Occipital lobe (tissue), 2 donors: Measurements from ENCODE around the genes LSM14B and SS18L1.

GRCh38 chr20:59604632-59605143 lies 348 bp downstream of the PHACTR3 start:
- RAMPAGE, long total RNA = no peak

GRCh38 chr20:59820863-59821167 lies 112.6 kb downstream of the SYCP2 start:
- RAMPAGE, long total RNA = no peak

DNA sequence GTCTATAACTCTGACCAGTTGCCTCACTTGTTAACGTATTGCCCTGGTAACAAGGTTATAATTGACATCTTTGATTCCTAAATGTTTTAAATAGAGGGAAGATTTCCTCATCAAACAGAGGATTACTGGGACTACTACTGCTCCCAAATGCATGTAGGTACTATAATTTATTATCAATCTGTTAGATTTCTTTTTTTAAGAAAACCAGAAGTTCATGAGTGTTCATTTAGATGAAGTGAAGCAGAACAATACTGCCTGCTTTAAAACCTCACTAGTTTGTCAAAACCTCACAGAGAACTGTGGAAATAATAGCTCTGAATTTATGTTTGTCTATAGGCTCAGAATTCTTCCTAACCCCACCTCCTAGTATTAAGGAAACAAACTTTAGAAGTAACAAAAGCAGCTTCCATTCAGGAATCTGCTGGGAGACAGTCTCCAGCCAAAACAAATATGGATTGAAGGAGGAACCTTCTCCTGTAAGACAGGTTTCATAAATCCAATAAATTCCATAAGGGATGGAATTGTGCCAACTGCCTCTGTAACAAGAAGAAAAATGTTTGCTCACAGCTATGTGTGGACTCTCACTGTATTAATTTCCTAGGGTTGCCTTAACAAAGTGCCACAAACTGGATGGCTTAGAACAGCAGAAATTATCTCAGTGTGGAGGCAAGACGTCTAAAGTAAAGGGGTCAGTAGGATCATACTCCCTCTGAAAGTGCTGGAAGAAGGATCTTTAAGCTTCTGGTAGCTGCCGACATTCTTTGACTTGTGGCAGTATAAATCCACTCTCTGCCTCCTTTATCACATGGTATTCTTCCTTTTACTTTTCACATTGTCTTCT lies 7.6 kb downstream of the SYCP2 start:
- RAMPAGE, long total RNA = no peak

- RAMPAGE, long total RNA = no peak
These were observed 129.2 kb downstream of the CDH26 start for GRCh38 chr20:60087259-60088030.

DNA sequence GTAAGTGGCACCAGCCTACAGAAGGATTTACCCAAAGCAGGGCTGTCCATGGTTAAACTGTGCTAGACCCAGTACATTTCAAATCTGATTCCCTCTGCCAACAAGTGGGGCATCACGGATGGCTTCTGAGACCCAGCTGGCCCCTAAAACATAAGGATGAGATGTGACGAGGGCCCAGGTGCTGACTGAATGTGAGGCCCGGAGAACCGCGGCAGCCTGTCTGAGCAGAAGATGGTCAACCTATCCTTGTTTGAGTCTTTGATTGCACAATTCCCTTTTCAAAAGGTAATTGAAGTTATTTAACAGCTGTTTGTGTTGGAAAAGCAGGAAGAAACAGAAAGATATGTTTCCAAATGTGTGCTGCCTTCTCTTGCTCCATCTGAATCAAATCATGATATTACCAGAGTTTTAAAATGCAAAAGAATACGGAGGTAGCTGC lies 276.4 kb upstream of the CDH4 start:
- RAMPAGE, long total RNA = no peak

GRCh38 chr20:61678624-61678859 lies 387.1 kb downstream of the TAF4 start:
- RAMPAGE, long total RNA = no peak

GRCh38 chr20:61998794-61999363 lies 66.8 kb downstream of the TAF4 start:
- RAMPAGE, long total RNA = no peak

DNA sequence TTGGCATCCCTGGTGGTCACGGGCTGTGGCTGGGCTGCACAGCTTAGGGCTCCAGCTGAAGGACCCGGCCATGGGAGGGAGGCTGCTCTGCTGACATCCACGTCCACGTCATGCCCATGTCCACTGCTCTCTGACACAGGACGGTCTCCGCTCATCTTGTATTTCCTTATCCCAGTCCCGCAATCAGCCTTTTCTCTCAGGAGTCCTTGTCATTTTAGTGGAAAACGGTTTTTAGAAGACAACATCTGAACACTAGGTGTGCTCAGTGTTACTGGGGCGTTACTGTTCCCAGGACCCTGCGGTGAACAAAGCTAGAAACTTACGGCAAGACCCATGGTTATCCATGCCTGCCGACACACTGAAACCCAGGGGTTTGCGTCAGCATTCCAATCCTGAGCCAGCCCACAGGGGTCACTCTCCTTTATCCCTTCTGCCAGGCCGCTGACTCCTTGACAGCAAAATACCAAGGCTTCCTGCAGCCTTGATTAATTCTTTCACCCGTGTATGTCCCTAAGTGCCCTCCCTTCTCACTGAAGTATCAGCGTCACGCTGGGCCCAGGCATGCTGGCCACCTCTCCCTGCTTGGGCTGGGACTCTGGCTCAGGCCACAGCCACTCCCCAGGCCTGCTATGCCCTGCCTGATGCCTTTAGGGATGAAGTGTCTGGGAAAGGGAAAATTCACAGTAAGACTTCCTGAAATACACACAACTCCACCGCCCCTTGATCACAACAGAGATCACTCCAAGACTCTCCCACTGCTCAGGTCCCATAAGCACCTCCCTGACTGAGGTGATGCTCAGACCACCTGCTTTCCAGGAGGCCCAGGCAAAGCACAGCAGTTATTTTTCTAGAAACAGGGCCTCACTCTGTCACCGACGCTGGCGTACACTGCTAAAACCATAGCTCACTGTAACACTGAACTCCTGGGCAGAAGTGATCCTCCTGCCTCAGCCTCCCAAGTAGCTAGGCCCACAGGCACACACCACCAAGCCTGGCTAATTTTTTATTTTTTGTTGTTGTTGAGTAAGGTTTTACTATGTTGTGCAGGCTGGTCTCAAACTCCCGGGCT lies 63.7 kb downstream of the TAF4 start:
- RAMPAGE, long total RNA = no peak

GRCh38 chr20:62010976-62011302 lies 54.7 kb downstream of the TAF4 start:
- RAMPAGE, long total RNA = no peak

GRCh38 chr20:62022540-62023054 lies 43.1 kb downstream of the TAF4 start:
- RAMPAGE, long total RNA = no peak

DNA sequence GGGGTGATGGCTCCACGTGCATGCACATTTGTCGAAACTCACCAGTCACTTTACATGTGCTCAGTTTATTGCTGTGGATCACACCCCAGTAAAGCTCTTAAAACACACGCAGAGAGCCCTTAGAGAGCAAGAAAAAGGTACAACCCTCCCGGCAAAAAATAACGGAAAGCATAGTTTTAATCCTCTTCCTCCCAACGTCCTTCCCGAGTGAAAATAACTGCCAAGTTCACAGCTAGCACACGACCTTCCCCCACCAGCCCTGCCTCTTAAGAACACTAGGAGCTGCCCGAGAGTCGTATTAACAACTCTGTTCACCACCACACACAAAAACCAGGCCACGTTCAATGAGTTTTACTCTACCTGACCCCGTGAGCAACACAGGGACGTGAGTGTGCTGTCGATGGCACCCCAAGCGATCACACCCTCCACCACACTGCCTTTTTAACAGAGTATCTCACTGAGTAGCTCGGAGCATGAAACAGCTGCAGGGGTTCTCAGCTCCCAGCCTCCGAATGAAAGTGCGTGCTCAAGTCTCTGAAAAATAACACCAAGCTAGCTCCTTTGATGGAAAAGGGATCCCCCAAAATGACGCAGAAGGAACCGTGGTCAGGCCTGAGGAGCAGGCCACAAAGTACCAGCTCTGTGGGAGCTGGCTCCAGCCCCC lies 39.6 kb downstream of the TAF4 start:
- RAMPAGE, long total RNA = no peak

DNA sequence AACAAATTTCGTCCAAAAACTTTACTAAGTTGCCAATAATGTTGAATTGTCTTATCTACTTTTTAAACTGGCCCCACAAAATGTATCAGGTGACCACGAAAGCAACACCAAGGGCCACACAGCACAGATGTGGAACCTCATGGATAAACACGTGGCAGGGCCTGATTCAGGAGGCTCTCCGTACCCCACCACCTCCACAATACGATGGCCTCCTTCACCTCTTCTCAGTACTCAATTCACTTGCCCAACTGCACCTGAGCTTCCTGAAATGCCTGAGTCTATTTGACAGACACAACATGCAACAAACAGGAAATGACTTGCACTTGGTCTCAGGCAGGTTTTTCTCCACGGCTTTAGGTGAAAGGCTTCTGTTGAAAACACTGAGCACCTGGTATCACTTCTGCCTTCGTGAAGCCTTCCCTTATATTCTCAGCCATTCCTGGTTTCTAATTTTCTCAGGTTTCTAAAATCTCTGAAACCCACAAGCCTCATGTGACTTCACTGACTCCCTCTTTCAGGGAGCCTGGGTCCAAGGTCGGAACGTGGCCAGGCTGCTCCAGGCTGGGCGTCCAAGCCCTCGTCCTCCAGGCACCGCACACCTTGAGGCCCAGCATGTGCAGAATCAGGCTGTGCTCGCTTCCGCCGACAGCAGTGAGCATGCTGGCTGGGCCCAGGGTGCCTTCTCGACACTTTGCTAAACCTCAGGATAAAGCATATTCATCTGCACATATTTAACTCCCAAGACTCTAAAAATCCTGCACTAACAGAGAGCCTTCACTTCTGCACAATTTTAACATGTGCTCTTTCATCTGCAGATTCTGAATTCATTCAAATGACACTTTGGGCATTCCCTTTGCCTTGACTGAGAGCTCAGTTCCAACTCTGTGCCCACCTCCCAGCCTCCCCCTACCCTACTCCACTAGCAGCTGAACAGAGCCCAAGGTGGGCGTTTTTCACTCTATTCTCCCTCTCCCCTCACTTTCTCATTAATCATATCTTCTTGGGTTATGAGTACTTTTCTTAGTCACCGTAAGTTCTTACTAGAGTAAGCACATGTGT lies 34.7 kb downstream of the TAF4 start:
- RAMPAGE, long total RNA = no peak

DNA sequence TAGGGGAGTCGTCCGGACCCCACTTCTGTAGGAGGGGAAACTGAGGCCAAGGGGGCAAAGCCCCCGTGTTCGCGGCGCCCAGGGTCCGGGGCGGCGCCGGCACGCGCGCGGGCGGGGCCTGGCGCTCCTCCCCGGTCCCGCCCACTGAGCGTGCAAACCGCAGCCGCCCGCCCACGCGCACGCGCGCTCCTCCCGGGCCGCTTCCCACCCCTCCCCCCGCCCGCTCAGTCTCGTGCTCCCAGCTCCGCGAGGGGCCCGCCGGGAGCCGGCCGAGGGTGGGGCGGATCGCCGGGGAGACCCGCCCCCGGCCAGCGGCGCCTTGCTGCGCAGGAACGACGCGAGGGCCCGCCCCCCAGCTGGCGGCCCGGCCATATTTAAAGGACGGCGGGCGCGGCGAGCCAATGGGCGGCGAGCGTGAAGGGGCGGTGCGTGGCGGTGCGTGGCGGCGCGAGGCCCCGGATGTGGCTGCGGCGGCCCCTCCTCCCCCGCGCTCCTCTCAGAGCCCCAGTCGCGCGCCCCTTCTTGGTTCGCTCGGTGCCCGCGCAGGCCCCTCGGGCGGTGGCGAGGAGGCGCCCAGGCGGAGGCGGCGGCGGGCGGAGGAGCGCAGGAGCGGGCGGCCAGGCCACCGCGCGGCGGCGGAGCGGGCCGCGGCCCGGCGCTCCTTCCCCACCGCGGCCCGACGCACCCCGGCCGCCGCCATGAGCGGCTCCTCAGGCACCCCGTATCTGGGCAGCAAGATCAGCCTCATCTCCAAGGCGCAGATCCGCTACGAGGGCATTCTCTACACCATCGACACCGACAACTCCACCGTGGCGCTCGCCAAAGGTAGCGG lies at the start of gene LSM14B:
Gene LSM14B, plus strand, starts transcription at position 507 of the 832 bp plus-strand sequence.
- RAMPAGE, long total RNA = no peak

GRCh38 chr20:62126151-62126841 lies 4.0 kb downstream of the LSM14B start:
- RAMPAGE, long total RNA = no peak

DNA sequence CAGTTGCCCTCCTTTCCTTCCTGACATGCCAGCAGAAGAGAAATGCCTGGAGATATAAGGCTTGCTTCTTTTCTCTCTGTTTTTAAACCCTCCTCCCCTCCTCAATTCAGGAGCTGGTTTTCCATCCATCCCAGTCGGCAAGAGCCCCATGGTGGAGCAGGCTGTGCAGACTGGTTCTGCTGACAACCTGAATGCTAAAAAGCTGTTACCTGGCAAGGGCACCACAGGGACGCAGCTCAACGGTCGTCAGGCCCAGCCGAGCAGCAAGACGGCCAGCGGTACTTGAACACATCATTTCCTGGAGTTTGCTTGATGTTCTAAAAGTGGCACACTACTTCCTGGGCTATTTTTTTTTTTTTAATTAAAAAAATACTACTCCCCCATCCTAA lies 7.4 kb downstream of the LSM14B start:
- RAMPAGE, long total RNA = no peak

GRCh38 chr20:62130376-62130746 lies 8.1 kb downstream of the LSM14B start:
- RAMPAGE, long total RNA = no peak

DNA sequence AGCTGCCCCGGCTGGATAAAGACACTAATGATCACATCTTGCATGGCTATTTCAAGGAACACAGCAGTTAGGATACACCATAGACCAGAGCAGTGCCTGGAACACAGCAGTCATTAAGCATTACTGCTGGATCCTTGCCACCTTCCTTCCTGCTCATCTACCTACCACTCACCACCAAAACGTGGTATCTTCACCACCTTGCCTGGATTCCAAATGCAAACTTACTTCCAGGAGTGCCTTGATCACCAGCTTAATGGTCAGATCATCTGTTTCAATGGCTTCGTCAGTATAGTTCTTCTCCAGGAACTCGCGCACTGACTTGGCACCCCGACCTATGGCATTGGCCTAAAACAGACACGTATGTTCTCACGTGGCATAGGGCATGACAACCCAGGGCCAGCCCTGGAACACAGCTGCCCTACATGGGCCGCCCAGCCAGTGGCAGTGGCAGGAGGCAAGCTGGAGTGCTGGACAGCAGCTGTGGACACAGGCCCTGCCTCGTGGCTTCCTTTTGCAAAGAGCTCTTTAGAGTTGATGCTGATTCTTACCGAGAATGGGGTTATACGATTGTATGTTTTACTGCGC lies 5.2 kb downstream of the PSMA7 start:
- RAMPAGE, long total RNA = no peak

DNA sequence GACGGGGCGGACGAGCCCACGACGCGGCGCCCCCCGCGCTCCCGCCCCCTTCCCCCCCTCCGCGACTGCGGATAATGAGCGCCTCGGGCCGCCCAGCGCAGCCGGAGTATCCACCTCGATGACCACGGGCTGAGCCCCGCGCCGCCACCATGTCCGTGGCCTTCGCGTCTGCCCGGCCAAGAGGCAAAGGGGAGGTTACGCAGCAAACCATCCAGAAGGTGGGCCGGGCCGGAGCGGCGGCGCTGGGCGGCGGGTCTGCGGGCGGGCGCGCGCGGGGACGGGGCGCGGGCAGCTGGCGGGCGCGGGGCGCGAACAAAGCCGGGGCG lies at the start of gene SS18L1:
Gene SS18L1, plus strand, starts transcription at position 98 of the 326 bp plus-strand sequence.
- RAMPAGE, long total RNA = start-site peak on the plus strand centred at position 84 of the sequence, 76 bp wide, 896 and 222 reads in 2 replicates

GRCh38 chr20:62151114-62151565 lies 7.6 kb downstream of the SS18L1 start:
- RAMPAGE, long total RNA = no peak

- RAMPAGE, long total RNA = no peak
These were observed 17.7 kb downstream of the SS18L1 start for GRCh38 chr20:62161232-62161733.